Placental epithelial cell (primary cell): ENCODE measurements around the genes TPM1 and USP3.

DNA sequence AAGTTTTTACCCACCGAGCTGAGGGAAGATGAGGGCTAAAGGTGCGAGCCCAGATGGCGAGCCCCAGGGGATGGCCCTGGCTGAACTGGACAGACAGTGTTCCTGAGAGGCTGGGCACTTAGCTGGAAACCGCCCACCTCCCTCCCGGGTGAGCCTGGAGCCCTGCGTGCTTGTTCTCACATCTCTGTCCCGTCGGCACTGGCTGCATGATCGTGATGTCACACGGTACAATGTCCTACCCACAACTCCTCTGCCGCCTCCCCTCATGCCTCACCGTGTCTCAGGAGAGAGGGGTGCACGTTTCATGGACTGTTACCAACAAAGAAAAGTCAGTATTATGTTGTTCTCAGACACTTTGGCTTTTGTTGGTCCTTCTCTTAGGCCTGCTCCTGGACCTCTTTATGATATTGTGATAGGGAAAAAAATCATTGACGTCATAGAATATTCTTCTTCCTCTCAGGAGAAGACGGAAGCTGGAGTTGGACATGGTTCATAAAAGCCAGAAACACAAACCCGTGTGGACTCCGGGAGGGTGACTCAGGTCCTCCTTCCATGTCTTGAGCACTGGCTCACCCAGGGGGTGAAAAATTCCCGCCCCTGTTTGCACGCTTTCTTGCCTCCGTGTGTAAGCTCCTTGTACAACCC, 201.9 kb upstream of the TPM1 start:
- CAGE, long polyA plus RNA: no peak

GRCh38 chr15:62887979-62888279, 154.6 kb upstream of the TPM1 start:
- CAGE, long polyA plus RNA: no peak

- CAGE, long polyA plus RNA: no peak
These were observed 141.3 kb upstream of the TPM1 start for GRCh38 chr15:62901120-62901817.

- CAGE, long polyA plus RNA: no peak
These were observed 135.8 kb upstream of the TPM1 start for GRCh38 chr15:62906798-62907127.

GRCh38 chr15:62938717-62939117, 103.8 kb upstream of the TPM1 start:
- CAGE, long polyA plus RNA: no peak

GRCh38 chr15:63029897-63030669, 12.5 kb upstream of the TPM1 start:
- CAGE, long polyA plus RNA: no peak

DNA sequence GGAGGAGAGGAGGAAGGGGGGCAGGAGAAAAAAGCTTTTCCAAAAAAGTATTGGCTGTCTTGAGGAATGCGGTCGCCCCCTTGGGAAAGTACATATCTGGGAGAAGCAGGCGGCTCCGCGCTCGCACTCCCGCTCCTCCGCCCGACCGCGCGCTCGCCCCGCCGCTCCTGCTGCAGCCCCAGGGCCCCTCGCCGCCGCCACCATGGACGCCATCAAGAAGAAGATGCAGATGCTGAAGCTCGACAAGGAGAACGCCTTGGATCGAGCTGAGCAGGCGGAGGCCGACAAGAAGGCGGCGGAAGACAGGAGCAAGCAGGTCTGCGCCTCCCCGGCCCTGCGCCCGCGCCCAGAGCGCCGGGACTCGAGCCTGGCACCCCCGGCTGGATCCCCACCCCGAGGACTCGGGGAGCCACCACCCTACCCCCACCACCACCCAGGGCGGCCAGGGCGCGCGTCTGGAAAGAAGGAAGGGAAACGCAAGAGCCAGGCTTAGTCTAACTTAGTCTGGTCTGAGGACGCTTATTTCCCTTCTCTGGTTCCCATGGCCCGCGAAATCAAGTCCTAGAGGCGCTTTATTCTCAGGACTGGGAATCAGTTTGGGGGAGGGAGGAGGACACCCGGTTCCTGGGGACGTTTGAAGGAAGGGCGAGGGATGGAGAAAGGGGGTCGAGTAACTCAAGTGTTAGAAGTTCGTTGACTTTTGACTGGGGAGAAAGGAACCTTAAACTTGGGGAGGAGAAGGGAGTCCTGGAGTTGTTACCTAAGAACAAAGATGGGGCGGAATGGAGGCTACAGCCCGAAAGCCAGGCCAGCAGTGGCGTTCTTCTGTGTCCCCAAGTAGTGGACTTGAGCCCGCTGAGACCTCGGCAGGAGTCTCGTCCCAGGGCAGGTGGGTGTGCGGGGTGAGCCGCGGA, at the start of gene TPM1:
Gene TPM1 (plus strand): TSS at position 120 of the 914 bp plus-strand sequence.
- CAGE, long polyA plus RNA: start-site peak on the plus strand centred at position 73 of the sequence, 41 bp wide, 101 and 47 reads in 2 replicates

DNA sequence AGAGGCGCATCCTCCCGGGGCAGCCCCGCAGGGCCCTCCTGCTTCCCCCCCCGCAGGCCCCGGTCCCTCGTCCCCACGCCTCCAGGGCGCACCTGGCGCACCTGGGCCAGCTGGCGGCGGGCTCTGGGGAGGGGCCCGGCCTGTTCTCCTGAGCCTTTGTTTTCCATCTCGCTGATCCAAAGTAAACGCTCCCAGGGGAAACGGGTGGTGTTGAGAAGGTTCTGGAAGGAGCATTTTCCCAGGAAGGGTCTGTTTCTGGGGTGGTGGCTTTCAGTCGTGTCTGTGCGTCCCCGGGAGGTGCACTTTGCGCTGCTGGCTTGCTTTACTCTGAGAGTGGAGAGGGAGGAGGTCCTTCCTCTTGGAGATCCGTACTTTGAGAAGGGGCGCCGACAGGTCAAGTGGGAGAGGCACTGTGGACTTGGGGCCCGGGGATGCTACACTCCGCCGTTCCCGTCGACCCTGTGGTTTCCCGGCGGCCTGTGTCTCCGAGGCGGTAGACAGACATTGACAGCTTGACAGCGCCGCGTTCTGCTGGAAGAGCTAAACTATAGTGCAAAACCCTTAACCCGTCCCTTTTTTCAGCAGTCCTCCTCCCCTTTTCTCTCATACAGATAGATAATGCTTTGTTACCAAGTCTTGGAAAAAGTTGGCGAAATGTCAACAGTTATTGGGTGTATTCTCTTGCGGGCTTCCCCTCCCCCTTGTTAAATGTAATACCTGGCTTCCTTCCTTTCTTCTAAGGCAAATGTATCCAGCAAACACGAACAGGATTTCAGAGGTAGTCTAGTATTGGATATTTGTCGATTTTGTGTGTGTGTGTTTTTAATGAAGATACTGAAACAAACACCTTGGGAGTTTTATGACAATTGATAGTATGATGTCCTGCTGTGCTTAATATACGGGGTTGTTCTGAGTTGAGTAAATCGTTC, 6.5 kb downstream of the TPM1 start:
- CAGE, long polyA plus RNA: no peak

DNA sequence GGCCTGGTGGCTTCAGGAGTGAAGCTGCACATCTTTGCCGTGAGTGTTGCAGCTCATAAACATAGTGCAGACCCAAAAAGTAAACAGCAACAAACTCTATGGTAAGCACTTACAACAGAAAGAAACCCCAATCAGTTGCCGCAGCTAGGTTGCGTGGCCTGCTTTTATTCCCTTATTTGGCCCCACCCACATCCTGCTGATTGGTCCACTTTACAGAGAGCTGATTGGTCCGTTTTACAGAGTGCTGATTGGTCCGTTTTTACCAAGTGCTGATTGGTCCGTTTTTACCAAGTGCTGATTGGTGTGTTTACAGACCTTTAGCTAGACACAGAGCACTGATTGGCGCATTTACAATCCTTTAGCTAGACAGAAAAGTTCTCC, 16.3 kb upstream of the LACTB start:
- CAGE, long polyA plus RNA: no peak

- CAGE, long polyA plus RNA: no peak
These were observed 467 bp upstream of the RAB8B start for GRCh38 chr15:63188814-63189463.

DNA sequence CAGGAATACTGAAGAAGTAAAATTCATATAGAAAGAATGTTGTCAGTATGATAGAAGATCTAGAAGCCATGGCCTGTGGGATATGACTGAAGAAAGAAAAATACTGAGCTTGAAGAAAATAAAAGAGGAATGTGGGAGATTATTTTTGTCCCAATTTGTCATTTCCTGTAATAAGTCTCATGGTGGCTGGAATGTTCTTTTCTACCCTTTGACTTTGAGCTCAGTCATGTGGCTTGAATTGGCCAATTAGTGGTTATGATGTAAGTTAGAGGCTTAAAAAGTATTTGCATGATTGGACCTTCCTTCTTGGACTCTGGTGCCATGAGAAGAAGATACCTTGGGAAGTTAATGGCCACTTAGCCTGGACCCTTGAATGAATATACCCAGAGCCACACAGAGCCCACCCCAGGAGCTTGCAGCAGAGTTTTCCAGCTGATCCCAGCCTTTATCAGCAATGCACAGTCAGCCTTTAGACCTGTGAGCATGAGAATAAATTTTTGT, 14.2 kb downstream of the APH1B start:
- CAGE, long polyA plus RNA: no peak

GRCh38 chr15:63327410-63328270, 50.2 kb downstream of the APH1B start:
- CAGE, long polyA plus RNA: no peak

GRCh38 chr15:63353935-63354432, 27.7 kb downstream of the CA12 start:
- CAGE, long polyA plus RNA: no peak

- CAGE, long polyA plus RNA: no peak
These were observed 18.0 kb upstream of the USP3 start for GRCh38 chr15:63486403-63486873.

DNA sequence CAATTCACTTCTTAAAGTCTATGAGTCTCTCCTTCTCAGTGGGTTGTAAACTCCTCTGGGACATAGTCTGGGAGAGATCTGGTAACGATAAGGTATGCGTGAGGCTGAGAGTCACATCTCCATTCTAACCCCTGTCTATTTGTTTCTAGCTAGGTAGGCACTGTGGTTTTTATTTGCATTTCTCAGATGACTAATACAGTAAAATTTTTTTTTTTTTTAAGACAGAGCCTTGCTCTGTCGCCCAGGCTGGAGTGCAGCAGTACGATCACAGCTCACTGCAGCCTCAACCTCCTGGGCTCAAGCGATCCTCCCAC, 7.4 kb upstream of the USP3 start:
- CAGE, long polyA plus RNA: no peak

- CAGE, long polyA plus RNA: no peak
These were observed 3.1 kb upstream of the USP3 start for GRCh38 chr15:63501225-63501848.

DNA sequence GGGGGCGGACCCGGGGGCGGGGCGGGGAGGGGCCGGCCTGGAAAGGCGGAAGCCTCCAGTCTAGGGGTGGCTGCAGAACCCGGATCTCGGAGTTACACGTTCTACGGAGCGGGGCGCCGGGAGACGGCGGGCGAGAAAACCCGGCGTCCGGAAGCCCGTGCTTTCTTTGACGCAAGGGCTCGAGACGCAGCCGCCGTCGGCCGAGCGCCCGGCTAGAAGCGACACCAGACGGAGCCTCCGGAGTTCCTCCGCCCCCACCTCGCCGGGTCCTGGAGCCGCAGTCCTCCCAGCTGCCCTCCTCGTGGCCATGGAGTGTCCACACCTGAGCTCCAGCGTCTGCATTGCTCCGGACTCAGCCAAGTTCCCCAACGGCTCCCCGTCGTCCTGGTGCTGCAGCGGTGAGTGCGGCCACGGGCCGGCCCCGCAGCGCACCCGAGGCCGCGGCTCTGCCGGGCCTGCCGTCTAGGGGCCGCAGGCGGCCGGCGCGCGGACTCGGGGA, at the start of gene USP3:
Gene USP3 (plus strand): TSS at position 161 of the 499 bp plus-strand sequence.
- CAGE, long polyA plus RNA: no peak

GRCh38 chr15:63638945-63639163, 41.7 kb downstream of the FBXL22 start:
- CAGE, long polyA plus RNA: no peak

- CAGE, long polyA plus RNA: no peak
These were observed 75.7 kb downstream of the FBXL22 start for GRCh38 chr15:63672719-63673401.

- CAGE, long polyA plus RNA: no peak
These were observed 26.4 kb downstream of the HERC1 start for GRCh38 chr15:63807138-63807889.